Vein endothelial cell (primary cell): ENCODE measurements around a stretch of chr3.

GRCh38 chr3:187979481-187979993 is 174.4 kb upstream of the LPP start:
- CAGE, long polyA plus RNA: no peak

- CAGE, long polyA plus RNA: no peak
Observed at GRCh38 chr3:188052065-188052710, 101.8 kb upstream of the LPP start.

DNA sequence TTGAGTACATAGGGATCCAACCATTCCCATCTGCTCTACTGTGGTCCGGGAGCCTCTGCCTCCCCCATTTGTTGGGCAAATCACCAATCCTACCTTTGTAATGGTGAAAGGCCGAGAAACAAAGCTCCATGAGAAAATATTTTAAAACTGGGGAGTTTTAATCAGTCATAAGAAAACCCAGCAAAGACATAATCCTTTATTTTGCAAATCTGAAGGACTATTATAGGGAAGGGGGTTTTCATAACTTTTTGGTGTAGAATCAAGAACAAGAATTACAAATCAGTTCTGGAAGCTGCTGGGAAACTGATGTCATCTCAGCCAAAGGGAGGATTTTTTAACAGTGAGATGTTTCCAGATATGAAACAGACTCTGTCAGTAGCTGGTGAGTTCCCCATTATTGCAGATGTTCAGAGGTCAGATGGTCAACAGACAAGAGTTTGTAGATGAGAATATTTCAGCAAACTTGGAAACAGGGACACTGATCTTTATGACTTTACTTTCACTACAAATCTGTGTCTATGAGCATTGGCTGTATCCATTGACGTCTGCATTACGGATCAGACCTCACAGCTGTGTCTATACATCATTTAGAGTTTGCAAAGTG is 72.0 kb upstream of the LPP start:
- CAGE, long polyA plus RNA: no peak

DNA sequence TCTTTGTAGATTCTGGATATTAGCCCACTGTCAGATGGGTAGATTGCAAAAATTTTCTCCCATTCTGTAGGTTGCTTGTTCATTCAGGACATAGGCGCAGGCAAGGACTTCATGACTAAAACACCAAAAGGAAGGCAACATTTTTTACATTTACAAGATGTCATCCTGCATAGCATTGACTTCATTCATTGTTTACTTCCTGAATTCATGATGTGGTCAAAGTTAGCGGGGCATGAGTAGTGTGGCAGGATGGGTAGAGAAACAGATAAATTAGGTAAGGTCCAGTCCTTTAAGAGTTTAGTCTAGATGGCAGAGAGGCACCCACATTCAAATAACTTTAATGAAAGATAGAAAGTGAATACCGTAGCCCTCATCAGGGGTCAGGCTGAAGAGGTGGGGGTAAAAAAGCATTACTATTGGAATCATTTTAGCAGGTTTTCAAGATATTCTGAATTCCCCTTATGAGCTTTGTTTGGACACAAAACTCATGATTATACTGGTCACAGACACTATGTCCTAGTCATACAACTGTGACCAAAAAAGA is 44.9 kb upstream of the LPP start:
- CAGE, long polyA plus RNA: no peak

- CAGE, long polyA plus RNA: no peak
Observed at GRCh38 chr3:188157462-188158440, 3.8 kb downstream of the LPP start.

GRCh38 chr3:188166302-188166739 is 12.4 kb downstream of the LPP start:
- CAGE, long polyA plus RNA: no peak

- CAGE, long polyA plus RNA: no peak
Observed at GRCh38 chr3:188172057-188172535, 18.1 kb downstream of the LPP start.

DNA sequence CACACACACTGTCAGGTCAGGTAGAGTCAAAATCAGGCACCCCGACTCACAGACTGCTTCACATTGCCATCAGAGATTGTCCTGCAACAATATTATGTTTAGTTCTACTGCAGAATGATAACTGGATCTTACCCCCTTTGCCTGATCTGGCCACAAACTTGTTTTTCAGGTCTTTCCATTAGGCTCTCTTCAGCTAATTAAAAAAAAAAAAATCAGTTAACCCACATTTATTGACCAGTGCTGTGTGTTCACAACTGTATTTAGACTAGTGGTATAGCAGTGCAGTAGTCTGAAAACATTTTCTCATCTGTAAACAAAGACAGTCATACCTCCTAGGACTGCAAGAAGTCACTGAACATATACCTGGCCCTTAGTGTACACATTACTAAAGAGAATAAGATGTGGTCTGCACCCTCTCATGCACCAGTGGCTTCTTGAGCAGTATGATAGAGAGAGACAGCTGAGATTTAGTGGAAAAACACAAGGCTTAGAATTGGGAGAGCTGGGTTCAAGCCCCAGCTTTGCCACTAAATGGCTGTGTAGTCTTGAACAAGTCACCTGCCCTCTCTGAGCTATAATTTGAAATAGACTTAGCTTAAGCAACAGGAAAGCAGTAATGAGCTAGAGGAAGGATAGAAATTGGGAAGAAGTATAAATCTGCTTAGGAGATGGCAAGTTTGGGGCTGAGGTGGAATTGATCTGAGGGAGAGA is 22.6 kb downstream of the LPP start:
- CAGE, long polyA plus RNA: no peak

DNA sequence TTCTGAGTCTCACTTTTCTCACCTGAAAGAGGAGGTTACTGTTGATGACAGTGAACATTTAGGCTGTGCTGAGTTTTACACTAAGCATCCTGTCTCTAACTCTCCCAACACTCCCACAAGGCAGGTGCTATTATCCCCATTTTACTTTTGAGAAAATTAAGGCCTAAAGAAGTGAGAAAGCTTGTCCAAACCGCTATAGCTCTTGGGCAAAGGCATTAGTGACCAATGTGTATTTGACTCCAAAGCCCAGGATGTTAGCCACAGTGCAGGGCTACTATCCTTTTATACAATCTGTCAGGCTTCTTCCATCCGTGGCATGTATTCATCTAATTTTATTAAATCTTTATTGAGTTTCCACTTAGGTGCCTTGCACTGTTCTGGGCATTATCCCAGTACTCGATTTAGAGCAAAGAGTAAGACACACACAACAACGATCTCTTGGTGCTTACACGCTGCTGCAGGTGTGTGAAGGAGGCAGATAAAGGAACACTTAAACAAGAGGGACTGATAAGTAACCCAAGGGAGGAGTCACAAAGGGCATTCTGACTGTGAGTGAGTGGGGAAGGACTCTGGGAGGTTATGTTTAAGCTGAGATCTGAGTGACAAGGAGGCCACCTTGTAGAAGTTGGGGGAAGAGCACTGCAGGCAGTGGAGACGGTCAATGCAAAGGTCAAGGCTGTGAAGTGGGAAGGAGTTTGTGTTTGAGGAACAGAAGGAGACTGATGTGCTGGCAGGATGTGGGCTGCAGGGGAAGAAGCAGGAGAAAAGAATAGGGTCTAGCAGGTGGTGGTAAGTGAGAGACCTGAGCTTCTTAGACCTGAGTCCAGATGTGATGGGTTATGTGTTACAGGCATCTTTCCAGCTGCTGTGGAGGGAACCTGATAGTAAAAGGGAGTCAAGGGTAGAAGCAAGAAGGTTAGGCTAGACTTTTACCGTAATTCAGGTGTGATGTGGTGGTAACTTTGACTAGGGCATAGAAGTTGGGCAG is 63.0 kb downstream of the LPP start:
- CAGE, long polyA plus RNA: no peak

GRCh38 chr3:188246865-188247407 is 93.0 kb downstream of the LPP start:
- CAGE, long polyA plus RNA: no peak

DNA sequence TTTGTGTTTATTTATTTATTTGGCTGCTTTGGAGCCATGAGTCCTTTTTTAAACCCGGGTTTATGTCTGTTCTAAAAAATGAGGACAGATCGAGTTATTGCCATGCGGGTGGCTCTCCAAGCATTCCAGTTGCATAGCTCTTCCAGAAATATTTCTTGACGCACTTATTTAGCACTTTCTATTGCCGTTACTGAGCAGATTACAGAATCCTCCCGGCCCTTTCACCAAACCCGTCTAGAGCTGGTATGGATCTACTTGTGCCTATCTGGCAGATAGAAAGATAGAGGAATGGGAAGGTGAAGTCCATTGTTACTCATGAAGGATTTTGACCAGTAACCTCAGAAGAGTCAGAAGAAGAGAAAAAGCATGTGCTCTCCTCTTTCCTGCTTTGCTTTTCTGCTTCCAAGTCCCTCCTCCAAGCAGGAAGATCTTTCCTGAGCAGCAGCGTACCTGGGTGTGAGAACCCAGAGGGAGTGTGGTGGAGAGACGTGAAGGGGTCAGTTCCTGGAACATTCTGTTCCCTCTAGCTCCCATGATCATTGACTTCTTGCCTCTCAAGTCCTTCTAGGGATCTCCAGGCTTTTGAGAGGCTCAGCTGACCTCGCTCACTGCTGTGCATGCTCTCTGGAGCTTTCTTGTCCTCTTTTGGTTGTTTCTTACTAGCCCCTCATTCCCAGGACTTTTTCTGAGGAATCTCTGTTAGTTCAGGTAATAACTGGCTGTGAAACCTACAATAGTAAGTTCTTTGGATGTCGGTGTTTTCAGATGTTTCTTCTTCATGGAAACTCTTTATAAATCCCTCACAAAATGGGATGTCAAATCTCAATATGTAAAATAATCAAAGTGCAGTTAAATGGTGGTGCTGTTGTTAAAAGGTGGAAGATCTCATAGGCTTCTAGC is 112.9 kb downstream of the LPP start:
- CAGE, long polyA plus RNA: no peak

DNA sequence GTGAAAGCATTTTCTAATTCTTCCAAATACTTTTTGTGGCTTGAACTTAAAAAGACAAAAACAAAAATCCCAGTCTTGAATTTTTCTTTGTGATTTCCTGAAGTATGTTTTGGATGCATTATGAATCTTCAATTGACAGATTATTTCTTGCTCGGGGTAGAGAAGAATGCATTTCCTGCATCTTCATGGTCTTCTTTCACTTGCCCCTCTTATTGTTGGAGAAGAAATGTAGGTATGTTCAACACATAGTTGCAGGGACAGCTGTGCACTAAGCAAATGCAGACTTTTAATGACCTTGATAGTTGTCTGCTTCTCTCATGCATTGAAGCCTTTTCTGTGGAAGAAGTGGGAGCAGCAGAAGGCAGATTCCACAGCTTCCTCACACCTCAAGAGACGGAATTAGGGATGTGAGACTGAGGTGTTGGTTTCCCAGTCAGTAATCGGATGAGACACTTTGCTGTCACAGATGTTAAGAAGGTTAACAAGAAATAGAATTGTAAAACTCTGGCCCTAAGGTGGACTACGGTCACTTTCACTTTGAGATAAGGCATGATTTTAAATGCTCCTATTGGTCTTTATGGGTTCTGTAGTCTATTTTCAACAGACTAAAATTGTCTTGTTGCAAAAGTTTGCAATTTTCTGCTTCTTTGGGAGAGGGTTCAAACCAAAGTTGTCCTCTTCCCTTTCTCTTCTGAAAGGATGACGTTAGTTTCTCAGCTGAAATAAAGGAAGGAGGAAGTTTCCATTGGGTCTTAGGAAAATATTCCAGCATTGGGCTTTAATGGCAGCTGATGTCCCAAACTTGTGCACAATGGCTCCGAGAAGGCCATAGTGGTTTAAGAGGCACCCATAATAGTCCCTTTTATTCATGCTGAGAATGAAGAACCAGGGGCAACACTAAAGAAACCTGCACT is 117.4 kb downstream of the LPP start:
- CAGE, long polyA plus RNA: no peak

GRCh38 chr3:188322714-188323543 is 169.0 kb downstream of the LPP start:
- CAGE, long polyA plus RNA: no peak

GRCh38 chr3:188389734-188390509 is 236.0 kb downstream of the LPP start:
- CAGE, long polyA plus RNA: no peak

DNA sequence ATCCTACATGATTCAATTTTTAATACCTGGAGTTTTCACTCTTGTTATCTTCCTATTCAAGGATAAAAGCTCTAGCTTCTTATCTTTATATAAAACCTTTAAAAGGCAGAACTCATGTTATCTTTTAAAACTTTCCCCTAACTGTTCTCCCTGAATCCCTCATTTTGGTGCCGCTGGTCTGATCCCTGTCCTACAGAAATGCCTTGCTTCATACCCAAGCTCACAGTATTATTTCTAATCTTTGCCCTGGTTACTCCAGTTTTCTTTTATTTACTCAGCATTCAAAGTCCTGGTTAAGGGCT is 247.2 kb downstream of the LPP start:
- CAGE, long polyA plus RNA: no peak

DNA sequence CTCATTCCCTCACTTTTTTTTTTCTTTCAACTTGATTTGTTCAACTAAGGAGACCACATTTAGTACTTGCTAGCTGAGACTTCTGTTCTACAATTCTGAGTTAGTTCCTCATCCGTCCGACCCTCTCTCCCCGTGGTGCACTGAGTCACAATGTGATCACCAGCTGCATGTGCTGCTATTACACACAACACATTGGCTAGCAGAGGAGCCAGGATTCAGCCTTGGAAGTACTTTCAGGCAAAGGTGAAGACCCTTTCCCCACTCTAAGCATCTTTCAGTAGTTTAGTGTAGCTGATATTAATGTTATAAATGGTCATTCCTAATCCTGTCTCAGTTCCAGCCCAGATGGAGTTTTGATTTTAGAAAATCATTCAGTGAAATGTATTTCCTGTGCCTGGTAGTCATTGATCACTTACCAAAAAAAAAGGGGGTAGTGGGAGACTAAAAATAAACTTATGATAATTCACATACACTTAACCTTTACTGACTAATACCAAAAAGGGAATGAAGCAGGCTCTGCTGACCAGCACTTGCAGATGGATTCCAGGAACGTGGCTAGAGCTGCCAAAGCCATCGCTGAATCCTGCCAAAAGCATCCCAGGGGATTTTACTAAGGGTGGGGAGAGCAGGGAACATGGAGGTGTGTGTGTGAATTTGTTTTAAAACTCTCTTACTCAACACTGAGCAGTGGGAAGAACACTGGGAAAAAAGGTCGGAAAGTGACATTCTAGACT is 424.8 kb downstream of the LPP start:
- CAGE, long polyA plus RNA: no peak

DNA sequence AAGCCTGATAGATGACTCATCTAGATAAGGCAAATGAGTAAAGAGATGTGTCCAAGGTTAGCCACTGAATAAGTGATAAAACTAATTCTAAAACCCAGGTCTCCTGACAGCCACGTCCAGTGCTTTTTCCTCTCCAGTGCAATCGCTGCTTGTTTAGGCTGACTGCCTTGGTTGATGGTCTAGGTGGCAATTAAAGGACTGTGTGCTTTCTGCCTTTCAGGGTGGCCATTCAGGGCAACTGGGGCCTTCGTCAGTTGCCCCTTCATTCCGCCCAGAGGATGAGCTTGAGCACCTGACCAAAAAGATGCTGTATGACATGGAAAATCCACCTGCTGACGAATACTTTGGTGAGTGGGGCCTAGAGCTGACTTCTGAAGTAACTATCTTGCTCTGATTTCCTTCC is 463.7 kb upstream of the TPRG1 start:
- CAGE, long polyA plus RNA: no peak

- CAGE, long polyA plus RNA: no peak
Observed at GRCh38 chr3:188944271-188944470, 227.6 kb upstream of the TPRG1 start.

DNA sequence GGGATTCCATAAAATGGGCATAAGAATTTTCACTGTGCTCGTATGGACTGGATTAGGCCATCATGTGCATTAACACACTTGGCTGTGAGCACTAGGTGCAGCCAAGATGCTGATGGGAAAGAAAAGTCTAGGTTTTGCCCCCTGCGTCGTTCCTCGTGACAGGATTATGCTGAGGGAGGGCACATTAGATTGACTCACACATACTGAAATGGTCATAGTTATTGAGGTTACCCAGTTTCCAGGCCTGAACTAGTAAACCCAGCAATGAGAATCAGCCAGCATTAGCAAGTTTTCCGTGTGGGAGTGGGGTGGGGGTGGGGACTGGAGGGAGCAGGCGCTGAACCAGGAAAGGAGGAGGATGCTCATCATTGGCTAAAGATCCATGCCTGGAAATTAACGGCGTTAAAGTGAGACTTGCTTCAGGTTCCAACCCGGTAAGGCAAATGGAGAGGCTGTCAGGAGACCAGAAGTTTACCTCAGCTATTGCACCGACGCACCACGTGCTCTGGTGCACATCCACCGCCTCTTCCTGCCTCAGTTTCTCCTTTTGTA is 224.9 kb upstream of the TPRG1 start:
- CAGE, long polyA plus RNA: no peak

DNA sequence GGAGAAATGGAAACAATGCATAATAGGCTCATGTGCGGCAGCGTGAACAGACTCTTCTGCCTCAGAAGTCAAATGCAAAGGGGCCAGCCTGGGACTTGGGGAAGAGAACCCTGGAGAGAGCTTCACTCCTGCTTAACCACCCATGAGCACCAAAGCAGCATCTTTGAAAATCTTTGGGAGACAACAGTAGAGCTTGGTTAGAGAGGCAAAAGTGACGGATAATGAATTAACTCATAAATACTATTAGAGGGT is 196.2 kb upstream of the TPRG1 start:
- CAGE, long polyA plus RNA: no peak